Metanephros (tissue), 2 donors: ENCODE data around the gene MPDU1.

DNA sequence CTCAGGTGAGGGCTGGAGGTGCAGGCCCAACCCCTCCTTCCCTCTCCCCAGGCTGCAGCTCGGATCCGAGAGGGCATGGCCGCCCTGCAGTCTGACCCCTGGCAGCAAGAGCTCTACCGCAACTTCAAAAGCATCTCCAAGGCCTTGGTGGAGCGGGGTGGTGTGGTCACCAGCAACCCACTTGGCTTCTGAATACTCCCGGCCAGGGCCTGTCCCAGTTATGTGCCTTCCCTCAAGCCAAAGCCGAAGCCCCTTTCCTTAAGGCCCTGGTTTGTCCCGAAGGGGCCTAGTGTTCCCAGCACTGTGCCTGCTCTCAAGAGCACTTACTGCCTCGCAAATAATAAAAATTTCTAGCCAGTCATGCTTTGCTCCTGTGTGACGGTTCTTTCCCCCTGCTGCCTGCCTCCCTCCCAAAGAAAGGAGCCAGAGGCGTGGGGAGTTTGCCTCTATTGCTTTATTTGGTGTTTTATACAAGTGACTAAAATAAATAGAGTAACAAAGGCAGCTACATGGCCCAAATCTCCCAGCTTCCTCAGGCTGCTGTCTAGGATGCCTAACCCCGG, 5.2 kb downstream of the ACADVL start:
- RAMPAGE, long total RNA, result no peak

GRCh38 chr17:7306650-7307499, 553 bp upstream of the EIF5A start:
- RAMPAGE, long total RNA, result start-site peak on the plus strand at chr17:7307023-7307074, 69 and 45 reads in 2 replicates

DNA sequence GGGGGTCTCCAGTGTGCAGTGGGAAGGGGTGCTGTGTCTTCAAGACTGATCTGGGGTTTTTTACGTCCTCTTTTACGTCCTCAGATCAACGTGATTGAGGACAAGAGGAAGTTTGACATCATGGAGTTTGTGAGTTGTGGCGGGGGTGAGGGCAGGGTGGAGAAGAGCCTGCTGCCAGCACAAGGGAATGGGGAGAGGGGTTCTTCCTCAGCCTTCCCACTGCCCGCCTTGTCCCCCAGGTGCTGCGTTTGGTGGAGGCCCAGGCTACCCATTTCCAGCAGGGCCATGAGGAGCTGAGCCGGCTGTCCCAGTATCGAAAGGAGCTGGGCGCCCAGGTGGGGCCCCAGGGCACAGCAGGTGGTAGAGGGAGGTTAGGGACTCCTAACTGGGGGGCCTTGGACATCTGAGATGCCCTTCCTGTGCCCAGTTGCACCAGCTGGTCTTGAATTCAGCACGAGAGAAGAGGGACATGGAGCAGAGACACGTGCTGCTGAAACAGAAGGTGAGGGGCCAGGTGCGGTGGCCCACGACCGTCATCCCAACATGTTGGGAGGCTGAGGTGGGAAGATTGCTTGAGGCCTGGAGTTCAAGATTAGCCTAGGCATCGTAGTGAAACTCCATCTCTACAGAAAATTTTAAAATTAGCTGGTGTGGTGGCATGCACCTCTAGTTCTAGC, 7.4 kb downstream of the ACAP1 start:
- RAMPAGE, long total RNA, result no peak

GRCh38 chr17:7351031-7351133, 1.1 kb upstream of the KCTD11 start:
- RAMPAGE, long total RNA, result no peak

GRCh38 chr17:7353684-7354739, 944 bp upstream of the TMEM95 start:
- RAMPAGE, long total RNA, result no peak

- RAMPAGE, long total RNA, result no peak
Observed at GRCh38 chr17:7380325-7380671, 591 bp upstream of the TNK1 start.

- RAMPAGE, long total RNA, result no peak
Observed at GRCh38 chr17:7404201-7404291, 149 bp upstream of the TMEM256 start.

GRCh38 chr17:7416096-7416529, 4.0 kb upstream of the SPEM1 start:
- RAMPAGE, long total RNA, result no peak

DNA sequence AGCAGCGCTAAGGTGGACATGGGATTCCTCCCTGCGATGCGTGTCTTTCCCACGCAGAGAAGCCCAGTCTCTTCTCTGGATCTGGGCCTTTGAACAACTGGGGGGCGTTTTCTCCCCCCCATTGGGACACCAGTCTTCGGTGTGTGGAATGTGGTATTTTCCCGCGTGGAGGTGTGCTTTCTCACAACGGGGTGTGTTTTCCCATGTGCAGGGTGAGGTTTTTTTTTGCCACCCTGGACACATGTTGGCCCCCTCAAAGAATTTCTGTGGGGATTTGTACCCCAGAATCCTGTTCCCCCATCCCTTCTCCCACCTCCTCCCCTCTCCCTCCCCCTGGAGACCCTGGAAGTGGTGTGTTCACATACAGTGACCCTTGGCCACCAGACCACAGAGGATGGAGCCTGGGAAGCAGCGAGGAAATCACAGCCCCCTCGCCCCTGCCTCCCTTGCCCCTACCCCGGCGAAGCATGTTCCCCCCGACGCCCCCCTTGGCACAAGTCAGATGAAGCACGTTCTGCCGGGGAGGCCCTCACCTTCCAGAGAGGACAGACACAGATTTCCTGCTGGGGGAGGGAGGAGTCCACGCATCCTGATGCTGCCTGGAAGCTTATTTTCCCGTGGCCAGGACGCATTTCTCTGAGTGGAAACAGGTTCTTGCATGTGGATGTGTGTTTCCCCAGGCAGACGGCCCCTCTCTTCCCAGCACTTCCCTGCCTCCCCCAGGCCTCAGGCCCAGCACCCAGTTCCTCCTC, 2.0 kb upstream of the SPEM1 start:
- RAMPAGE, long total RNA, result no peak

GRCh38 chr17:7510058-7510380, 28.8 kb downstream of the SLC35G6 start:
- RAMPAGE, long total RNA, result no peak

DNA sequence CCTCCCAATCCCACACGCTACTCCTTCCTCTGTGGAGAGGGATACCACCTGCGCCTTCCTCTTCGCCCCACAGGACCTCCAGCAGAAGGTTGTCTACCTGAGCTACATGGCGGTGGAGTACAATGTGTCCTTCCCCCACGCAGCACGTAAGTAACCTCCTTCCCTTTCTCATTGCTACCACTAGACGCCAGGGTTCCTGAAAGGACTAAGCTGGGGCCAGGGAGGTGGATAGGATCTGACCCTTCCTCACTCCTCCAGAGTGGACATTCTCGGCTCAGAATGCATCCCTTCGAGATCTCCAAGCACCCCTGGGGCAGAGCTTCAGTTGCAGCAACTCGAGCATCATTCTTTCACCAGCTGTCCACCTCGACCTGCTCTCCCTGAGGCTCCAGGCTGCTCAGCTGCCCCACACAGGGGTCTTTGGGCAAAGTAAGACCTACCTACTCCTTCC, 1.2 kb downstream of the CD68 start:
- RAMPAGE, long total RNA, result no peak

GRCh38 chr17:7583202-7584235, at the start of gene MPDU1:
Gene MPDU1 (plus strand): TSS chr17:7583852.
- RAMPAGE, long total RNA, result start-site peak on the plus strand at chr17:7583631-7583864, 441 and 27 reads in 2 replicates

DNA sequence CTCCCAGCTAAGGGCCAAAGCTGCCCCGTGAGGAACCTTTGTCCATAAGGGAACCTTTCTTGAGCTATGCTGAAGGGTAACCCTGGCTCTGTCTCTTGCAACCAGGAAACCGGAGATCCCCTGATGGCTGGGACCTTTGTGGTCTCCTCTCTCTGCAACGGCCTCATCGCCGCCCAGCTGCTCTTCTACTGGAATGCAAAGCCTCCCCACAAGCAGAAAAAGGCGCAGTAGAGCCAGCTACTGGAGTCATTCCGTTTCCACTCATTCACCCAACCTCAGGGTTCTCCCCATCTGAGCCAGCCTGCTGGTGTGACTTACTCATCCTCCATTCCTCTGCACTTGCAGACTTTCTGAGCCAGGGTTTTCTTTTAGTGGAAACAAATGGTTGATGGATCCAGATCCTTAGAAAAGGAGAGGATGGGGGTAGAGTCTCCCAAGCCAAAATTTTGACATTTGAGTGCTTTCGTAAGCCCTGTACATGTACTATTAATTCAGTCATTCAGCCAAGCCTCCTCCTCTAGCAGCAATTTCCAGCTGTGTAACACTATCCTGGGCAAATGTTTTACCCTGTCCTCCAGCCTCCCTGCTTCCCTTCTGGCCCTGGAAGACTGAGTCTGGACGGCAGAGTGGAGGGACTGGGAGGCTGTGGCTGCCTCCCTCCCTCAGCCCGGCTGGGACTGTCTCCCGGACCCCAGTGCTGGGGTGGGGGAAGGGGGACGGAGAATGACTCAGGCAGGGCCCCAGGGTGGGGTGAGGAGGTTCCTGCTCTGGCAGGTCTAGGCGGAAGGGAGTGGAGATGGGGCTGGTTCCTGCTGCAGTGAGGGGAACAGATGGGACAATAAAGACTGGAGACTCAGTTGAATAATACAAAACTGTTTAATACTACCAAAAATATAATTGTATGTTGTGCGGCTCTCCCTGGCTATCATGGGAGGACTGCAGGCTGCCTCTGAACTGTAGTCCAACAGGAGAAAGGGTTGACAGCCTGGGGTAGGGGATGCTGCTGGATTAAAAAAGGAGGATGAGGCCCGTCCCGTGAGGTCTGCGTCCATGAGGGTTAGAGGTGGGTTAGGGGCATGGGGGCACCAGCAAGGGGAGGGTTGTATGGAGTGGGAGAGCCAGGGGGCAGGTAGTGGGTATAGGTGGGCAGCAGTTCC, 2.2 kb downstream of the SOX15 start:
- RAMPAGE, long total RNA, result no peak

GRCh38 chr17:7668490-7669040, 17.8 kb downstream of the ATP1B2 start:
- RAMPAGE, long total RNA, result no peak

DNA sequence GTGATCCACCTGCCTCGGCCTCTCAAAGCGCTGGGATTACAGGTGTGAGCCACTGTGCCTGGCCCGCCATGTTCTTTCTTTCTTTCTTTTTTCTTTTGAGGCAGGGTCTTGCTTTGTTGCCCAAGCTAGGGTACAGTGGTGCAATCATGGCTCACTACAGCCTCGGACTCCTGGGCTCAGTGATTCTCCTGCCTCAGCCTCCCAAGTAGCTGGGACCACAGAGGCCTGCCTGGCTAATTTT, 9.2 kb downstream of the TP53 start:
- RAMPAGE, long total RNA, result no peak

DNA sequence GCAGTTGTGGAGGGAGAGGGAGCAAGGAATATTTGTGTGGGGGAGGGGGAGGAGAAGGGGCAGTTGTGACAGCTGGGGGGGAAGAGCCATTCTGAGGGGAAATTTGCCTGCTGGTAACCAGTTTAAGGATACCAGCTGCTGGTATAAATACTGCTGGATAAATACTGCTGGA, 268 bp downstream of the DNAH2 start:
- RAMPAGE, long total RNA, result no peak

DNA sequence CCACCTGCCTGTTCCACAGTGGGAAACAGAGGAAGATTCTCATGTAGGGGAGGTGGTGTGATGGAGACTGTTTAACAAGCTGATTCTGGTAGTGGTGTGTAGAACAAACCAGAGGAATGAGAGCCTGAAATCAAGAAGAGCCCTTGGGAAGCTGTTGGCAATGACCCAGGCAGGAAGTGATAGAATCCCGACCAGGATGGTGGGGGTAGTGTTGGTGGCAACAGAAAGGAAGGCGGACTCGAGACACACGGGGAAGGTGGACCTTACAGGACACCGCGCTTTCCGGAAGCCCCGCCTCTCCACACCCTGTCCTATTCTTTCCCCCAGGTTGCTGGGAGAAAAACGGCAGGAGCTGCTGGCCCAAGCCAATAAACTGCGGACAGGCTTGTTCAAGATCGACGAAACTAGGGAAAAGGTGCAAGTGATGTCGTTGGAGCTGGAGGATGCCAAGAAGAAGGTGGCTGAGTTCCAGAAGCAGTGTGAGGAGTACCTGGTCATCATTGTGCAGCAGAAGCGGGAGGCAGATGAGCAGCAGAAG, 30.0 kb upstream of the KDM6B start:
- RAMPAGE, long total RNA, result no peak

DNA sequence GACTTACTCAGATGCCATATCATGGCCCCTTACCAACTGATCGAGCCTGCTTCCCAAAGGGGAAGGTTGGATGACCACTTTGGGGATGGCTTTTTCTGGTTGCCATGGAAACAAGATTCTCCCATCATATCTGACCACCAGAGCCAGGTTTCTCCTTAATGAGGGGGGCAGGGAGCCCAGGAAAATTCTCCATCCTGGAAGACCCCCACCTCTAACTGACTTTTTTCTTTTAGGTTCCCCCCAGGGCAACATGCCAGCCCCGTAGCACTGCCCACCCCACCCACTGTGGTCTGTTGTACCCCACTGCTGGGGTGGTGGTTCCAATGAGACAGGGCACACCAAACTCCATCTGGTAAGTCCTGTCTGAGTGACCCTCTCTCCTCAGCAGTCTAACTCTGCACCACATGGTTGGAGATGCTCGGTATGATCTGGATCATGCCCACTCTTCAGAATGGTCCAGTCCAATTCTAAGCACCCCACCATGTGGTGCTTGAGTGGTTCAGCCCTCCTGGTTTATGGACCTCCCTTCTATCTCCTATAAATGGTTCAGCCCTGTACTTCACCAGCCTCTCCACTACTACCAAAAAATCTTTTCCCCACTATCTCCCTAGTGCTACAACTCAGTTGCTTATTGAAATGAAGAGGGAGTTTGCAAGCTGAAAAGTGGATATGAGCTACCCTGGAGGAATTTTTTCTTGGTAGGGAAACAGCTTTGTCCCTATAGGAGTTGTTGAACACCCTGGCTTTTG, 5.8 kb downstream of the KDM6B start:
- RAMPAGE, long total RNA, result no peak

DNA sequence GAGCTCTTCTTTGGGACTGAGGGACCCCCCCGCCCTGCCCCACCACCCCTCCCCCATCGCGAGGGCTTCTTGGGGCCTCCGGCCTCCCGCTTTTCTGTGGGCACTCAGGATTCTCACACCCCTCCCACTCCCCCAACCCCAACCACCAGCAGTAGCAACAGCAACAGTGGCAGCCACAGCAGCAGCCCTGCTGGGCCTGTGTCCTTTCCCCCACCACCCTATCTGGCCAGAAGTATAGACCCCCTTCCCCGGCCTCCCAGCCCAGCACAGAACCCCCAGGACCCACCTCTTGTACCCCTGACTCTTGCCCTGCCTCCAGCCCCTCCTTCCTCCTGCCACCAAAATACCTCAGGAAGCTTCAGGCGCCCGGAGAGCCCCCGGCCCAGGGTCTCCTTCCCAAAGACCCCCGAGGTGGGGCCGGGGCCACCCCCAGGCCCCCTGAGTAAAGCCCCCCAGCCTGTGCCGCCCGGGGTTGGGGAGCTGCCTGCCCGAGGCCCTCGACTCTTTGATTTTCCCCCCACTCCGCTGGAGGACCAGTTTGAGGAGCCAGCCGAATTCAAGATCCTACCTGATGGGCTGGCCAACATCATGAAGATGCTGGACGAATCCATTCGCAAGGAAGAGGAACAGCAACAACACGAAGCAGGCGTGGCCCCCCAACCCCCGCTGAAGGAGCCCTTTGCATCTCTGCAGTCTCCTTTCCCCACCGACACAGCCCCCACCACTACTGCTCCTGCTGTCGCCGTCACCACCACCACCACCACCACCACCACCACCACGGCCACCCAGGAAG, 6.9 kb upstream of the TMEM88 start:
- RAMPAGE, long total RNA, result no peak

DNA sequence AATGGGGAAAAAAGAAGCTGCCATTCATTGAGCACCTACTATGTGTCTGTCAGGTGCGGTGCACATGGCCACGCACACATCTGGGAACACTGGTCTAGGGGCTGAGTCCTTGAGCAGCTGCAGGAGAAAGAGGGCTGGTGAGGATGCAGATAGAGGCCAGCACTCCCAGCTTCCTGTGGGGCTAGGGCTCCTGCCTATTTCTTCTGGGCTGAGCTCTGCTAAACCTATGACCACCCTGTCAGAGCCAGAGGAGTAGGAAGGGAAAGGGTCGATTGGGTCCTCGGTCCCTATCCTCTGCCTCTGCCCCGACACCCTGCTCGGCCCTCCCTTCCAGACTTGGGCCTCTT, 4.2 kb upstream of the TMEM88 start:
- RAMPAGE, long total RNA, result no peak